T47D (cell line): Measurements from ENCODE around the gene KCTD2.

DNA sequence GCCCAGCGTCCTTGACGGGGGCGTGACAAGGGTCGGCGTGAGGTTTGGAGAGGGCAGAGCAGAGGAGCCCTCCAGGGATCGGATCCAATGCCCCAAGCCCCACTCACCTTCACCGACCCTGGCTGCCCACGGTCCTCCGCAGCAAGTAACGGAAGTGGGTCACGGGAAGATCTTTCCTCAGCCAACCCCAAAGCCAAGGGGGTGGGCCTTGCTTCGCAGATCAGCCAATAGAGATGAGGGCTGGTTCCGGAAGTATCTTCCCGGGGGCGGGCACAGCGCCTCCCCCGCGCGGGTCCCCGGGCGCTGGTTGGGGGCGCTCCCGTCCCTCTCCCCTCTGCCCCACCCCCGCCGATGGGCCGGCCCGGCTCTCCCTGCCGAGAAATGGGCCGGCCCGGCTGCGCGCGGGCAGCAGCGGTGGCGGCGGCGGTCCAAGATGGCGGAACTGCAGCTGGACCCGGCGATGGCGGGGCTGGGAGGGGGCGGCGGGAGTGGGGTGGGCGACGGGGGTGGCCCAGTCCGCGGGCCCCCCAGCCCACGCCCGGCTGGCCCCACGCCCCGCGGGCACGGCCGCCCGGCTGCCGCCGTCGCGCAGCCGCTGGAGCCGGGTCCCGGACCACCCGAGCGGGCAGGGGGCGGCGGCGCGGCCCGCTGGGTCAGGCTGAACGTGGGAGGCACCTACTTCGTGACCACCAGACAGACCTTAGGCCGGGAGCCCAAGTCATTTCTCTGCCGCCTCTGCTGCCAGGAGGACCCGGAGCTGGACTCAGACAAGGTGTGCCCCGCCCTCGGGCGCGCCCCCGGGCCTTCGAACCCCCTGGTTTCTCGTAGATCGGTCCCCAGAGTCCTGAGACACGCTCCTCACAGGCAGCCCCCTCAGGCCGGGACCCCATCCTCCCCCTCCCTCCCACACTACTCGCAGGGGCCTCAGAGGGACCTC is at the start of gene KCTD2:
Gene KCTD2 (plus strand): TSS at position 408 of the 937 bp plus-strand sequence.
- RRBS, result 1% methylated on average over 49 of the region's 85 CpGs

- RRBS, result no CpG with 5 or more reads among the region's 4 CpGs
These were observed 662 bp upstream of the JPT1 start for GRCh38 chr17:75155013-75155334.

DNA sequence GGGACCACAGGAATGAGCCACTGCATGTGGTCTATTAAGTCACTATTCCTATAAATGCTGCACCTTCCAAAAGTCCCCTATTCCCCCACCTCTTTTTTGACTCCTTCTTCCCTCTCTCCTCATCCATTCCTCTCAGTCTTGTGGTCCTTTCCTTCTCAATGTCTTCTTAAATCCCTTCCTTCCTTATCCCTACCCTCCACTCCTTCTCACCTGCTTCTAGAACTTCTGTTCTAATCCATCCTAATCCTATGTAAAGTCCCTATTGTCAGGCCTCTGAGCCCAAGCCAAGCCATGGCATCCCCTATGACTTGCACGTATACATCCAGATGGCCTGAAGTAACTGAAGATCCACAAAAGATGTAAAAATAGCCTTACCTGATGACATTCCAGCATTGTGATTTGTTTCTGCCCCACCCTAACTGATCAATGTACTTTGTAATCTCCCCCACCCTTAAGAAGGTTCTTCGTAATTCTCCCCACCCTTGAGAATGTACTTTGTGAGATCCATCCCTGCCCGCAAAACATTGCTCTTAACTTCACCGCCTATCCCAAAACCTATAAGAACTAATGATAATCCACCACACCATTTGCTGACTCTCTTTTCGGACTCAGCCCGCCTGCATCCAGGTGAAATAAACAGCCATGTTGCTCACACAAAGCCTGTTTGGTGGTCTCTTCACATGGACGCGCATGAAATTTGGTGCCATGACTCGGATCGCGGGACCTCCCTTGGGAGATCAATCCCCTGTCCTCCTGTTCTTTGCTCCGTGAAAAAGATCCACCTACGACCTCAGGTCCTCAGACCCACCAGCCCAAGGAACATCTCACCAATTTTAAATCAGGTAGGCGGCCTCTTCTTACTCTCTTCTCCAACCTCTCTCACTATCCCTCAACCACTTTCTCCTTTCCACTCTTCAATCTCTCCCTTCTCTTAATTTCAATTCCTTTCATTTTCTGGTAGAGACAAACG is 8.8 kb downstream of the GGA3 start:
- RRBS, result no CpG with 5 or more reads among the region's 15 CpGs

- RRBS, result no CpG with 5 or more reads among the region's 12 CpGs
These were observed 2.2 kb upstream of the MIF4GD start for GRCh38 chr17:75273023-75273838.

GRCh38 chr17:75317912-75318688 is 28.9 kb upstream of the SLC25A19 start:
- RRBS, result no CpG with 5 or more reads among the region's 16 CpGs

- RRBS, result no CpG with 5 or more reads among the region's 4 CpGs
These were observed 11.7 kb upstream of the SMIM5 start for GRCh38 chr17:75621509-75621892.

- RRBS, result no CpG with 5 or more reads among the region's 6 CpGs
These were observed 25.4 kb downstream of the SAP30BP start for GRCh38 chr17:75692411-75693036.

GRCh38 chr17:75773702-75774106 is 5.9 kb downstream of the H3-3B start:
- RRBS, result no CpG with 5 or more reads among the region's 11 CpGs

DNA sequence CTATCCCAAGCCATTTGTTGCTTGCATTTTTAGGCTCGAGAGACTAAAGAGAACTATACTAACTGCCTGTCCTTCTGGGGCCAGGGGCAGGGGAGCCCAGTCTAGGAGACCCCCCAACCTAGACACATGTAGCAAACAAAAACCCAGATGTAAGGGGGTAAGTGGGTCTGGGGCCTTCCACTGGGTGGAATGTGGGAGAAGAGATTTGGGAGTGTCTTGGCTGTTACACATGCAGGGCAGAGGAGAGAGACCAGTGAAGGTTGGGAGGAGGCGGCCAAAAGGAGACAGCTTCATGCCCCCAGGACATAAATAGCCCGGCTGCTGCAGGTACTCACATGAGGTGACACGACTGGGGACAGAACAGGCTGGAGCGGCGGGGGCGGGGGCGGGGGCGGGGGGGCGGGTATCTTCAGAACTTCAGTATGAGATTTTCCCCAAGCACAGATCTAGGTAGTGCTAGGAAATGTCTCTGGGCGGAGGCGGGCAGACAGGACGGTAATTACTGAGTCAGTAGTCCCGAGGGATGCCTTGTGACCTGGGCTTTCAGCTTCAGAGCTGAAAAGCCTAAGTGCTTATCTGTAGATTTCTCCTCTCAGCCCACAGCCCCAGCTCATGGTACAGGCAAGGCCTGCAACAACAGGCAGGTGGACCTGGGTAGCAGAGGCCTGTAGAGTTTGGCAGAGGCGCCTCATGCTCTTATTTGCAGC is 24.3 kb downstream of the UNK start:
- RRBS, result no CpG with 5 or more reads among the region's 15 CpGs

DNA sequence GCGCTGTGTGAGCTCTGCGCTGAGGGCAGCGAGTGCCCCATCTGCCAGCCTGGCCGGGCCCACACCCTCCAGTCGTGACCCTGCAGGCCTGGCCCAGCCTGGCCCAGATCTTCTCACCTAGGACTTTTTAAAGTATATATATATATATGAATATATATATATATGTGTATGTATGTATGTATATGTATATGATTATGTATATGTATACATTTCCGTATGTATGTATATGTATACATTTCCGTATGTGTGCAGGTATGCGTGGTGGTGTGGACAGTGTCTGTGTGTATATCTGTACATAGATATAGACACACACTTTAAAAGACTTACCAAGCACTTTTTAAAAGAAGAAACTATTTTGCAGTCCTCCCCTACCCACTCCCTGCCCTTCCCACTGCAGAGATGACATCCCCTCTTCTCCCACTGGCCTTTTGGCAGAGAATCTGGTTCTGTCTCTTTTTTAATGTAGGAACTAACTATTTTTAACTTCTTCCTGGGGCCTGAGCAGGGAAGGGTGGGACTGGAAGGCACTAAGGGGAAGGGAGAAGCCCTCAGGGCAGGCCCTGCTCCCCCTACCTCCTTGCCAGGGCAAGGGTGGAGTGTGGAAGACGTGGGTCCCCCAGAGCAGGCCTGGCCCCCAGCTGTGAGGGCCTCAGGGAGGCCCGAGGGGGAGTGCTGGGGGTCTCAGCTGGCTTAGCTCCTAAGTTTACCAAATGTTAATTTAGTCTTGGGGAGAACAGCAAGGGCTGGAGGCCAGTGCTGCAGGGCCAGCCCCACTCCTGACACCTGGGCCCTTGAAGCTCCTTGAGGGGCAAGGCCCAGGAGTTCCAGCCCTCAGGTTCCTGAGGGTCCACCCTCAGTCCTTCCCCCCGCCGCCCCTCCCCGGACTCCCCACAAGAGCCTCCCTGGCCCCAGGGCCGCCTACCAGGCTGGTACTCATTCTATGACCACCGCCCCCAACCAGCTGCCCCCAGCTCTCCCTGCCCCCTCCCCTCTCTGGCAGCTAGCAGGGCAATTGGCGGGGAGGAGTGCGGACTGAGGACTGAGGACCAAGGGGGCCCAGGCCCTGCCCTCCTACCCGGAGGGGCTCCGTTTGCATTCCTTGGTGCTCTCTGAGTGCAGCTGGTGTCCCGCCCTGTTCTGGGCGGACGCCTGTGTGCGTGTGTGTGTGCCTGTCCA is 19.5 kb downstream of the UNC13D start:
- RRBS, result no CpG with 5 or more reads among the region's 23 CpGs

- RRBS, result 91% methylated on average over 3 of the region's 11 CpGs
These were observed 3.4 kb upstream of the CDK3 start for GRCh38 chr17:75997142-75997697.

- RRBS, result no CpG with 5 or more reads among the region's 7 CpGs
These were observed 11.4 kb downstream of the SRP68 start for GRCh38 chr17:76060815-76061353.

- RRBS, result no CpG with 5 or more reads among the region's 7 CpGs
These were observed 5.2 kb downstream of the SRP68 start for GRCh38 chr17:76066970-76067600.

DNA sequence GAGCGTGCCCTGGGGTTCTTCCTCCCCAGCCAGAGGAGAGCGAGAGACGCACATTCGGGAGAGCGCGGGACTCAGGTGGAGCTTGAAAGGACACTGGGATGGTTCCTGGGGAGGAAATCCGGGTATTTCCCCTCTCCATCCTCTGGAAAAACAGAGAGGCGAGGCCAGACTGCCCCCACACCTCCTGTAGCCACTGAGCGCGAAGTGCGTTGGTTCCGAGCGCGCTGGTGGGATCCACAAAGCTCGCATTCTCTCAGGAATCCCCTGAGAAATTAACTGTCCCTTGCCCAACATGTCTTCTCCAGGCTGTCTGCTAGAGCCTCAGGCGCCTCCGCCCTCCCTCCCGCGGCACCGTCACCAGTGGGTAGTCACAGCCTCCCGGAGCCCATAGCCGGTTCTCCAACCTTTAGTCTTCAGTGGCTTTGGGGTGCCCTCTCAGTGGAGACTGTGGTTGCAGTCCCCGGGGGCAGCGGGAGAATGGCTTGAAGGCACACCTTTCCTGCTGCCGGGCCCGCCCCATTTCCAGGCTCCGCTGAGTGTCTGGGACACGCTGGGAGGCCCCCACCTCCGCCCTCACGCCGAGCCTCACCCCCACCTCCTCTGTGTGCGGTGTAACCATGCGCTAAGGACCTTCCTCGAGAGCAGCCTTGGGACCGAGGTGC is 1.5 kb downstream of the GALR2 start:
- RRBS, result 7% methylated on average over 4 of the region's 35 CpGs

DNA sequence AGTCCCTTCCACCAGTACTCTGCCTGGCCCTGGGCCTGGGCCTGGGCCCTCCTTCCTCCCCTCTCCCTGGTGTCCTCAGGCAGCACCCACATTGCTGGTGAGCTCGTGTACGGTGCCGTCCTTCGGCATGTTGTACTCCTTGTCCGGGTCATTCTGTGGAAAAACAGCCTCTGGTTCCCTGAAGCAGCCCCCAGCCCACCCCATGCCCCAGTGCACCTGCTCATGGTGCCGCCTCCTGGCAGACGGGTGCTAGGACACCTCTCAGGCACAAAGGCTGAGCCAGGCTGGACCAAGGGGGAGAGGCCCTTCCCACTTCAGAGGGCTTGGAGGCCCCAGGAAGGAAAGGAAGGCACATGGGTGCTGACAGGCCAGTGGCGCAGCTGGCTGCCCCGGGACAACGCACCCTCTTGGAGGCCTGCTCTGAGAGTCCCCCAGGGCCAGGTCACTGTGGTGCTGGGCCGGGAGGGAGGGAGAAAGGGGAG is 9.0 kb downstream of the ZACN start:
- RRBS, result 93% methylated on average over 3 of the region's 11 CpGs

- RRBS, result no CpG with 5 or more reads among the region's 7 CpGs
These were observed 43.8 kb downstream of the RNF157 start for GRCh38 chr17:76196305-76197053.

DNA sequence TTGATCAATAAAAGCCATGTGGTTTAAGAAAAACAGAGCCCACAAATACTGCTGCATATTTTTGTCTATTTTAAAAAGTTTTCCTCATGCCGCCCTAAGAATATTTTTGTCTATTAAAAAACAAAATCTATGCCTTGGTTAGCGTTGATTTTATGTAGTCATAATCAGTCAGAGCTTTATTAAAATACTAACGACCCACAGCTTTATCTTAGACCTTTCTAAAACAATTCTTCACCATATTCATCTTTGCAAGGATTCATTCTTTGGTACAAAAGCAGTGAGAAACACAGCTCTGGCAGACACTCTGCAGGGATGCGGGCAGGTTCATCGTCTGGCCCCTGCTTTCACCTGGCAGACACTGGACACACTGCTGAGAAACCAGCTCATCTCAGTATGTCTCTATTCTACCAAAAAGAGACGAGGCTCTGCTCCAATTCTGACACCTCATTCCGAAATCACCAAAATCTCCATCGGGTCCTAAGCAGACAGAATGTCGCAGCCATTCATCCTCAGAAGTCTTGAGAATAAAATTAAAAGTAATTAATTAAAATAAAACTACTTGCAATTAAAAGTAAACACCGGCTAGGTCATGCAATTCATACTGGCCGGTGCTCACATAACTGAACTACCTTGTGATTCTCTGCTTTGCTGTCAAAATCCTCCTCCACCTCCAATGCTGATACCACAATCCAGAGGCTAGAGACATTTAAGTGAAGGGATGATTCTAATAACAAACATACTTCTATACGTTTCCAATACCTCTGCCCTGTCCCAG is 1.5 kb downstream of the RNF157 start:
- RRBS, result no CpG with 5 or more reads among the region's 12 CpGs

- RRBS, result 82% methylated on average over 7 of the region's 15 CpGs
These were observed 11.7 kb downstream of the UBALD2 start for GRCh38 chr17:76276704-76277380.

- RRBS, result no CpG with 5 or more reads among the region's 10 CpGs
These were observed 2.1 kb downstream of the RHBDF2 start for GRCh38 chr17:76498777-76499873.